Breast epithelium (tissue), 2 donors: ENCODE results near the genes GLTPD2, KIF1C, ZFP3 and ENSG00000286190.

DNA sequence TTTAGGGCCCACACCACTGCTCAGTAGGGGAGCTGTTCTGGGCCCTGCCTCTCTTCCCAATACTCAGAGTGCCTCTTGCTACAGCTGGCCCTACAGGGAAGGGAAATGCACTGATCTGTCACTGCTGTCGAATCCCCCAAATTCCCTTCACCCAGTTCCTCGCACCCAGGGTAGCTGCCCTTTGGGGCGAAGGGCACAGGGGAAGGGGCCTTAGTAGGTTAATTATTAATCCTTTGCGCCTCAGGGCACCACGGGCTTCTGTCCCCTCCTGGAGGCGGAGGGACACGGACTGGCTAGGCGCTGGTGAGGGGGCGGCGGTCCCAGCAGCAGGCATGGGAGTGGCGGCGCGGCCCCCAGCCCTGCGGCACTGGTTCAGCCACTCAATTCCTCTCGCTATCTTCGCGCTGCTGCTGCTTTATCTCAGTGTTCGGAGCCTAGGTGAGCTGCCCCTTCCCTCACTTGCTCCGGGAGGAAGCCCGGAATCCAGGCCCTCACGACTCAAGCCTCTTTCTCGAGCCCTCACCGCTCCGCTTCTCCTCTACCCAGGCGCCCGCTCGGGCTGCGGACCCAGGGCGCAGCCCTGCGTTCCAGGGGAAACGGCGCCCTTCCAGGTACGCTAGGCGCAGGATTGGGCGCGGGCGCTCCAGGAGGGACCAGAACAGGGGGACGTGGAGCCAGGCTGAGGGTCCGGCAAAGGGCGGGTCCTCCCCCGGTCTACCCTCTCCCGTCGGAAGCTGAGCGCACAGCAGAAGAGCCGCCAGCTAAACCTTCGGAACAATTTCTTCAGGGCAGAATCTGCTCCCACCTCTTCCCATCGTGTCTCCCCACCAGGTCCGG, at the start of gene GLTPD2:
TSS of gene GLTPD2 (plus strand) at position 285 of the 837 bp plus-strand sequence.
- PRO-cap: no peak
- RAMPAGE, long total RNA, 2 experiments: no peak in any of the 2 experiments

DNA sequence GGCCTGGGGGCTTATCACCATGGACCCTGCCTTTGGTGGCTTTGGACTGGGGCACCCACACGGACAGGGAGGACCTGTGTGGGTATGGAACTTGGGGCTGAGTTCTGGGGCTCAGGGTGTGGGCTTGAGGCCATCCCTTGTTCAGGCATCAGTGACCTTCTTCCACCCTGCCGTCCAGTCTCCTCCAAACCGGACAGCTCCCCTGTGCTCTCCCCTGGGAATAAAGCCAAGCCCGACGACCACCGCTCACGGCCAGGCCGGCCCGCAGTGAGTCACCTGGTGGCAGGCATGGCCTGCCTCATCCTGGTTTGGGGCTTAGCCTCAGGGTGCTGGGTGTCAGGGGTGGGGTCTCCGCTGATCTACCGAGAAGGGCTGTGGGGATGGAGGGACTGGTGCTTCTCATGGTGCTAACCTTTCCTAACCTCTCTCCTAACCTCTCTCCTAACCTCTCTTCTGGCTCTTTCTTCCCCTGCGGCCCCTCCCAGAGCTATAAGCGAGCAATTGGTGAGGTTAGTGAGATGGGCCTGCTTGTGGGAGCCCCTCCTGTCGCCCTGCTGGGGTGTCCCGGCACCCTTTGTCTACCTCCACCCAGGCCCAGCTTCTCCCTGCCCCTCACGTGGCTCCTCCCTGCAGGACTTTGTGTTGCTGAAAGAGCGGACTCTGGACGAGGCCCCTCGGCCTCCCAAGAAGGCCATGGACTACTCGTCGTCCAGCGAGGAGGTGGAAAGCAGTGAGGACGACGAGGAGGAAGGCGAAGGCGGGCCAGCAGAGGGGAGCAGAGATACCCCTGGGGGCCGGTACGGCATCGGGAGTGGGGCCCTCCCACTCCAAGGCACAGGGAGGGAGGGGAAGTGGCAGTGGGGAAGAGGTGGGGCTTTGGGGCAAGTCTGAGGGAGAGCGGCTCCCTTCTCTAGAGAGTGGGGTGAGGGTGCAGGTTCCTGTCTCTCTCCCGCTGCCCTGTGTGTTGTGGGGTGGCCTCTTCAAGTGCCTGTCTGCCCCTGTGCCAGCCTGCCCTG, 6.2 kb upstream of the C17orf107 start:
- PRO-cap: no peak
- RAMPAGE, long total RNA, 2 experiments: no peak in any of the 2 experiments

DNA sequence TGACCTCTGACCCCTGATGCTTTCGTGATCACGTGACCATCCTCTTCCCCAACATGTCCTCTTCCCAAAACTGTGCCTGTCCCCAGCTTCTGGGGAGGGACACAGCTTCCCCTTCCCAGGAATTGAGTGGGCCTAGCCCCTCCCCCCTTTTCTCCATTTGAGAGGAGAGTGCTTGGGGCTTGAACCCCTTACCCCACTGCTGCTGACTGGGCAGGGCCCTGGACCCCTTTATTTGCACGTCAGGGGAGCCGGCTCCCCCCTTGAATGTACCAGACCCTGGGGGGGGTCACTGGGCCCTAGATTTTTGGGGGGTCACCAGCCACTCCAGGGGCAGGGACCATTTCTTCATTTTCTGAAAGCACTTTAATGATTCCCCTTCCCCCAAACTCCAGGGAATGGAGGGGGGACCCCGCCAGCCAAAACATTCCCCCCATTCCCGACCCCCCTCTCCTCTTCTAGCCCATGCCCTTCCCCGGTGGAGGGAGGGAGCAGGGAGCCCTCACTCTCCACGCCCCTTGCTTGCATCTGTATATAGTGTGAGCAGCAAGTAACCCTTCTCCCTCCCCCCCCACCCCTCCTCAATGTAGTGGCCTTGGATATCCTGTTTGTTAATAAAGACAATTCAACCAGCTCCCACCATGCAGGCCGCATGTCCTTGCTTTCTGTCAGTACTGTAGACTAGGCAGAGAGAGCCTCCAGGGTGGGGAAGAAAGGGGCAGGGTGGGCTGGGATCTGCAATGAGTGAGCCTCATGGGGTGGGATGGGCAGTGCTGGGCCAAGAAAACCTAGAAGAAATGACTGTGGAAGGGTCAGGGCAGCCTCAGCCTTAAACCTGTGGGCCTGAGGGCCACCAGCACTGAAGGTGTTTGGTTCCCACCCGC, 1.7 kb upstream of the C17orf107 start:
- PRO-cap: no peak
- RAMPAGE, long total RNA, 2 experiments: no peak in any of the 2 experiments

DNA sequence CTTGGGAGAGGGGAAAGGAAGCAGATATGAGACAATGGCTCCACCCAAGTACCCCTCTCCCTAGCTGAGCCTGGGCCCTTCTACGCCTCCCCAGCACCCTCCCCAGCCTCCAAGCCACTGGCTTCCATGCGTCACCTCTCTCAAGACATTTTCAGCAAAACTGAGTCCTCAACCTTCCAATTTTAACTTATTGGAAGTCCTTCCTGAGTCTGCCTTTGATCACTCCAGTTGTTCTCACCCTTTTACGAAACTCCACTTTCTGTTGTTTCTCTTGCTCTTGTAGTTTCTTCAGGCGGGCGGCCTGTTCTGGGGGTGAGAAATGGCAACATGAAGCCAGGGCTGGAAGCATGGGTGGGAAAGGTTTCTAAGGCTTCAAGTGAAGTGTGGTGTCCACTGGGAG, 7.1 kb downstream of the SPAG7 start:
- PRO-cap: no peak
- RAMPAGE, long total RNA, 2 experiments: no peak in any of the 2 experiments

GRCh38 chr17:4997375-4998425, at the start of gene KIF1C:
KIF1C (plus strand) TSS chr17:4997950.
- PRO-cap: bidirectional peak, plus-strand start at chr17:4997667, minus-strand start at chr17:4997520; bidirectional peak, plus-strand start at chr17:4997950, minus-strand start at chr17:4997883
- RAMPAGE, long total RNA, 2 experiments: no peak in any of the 2 experiments

DNA sequence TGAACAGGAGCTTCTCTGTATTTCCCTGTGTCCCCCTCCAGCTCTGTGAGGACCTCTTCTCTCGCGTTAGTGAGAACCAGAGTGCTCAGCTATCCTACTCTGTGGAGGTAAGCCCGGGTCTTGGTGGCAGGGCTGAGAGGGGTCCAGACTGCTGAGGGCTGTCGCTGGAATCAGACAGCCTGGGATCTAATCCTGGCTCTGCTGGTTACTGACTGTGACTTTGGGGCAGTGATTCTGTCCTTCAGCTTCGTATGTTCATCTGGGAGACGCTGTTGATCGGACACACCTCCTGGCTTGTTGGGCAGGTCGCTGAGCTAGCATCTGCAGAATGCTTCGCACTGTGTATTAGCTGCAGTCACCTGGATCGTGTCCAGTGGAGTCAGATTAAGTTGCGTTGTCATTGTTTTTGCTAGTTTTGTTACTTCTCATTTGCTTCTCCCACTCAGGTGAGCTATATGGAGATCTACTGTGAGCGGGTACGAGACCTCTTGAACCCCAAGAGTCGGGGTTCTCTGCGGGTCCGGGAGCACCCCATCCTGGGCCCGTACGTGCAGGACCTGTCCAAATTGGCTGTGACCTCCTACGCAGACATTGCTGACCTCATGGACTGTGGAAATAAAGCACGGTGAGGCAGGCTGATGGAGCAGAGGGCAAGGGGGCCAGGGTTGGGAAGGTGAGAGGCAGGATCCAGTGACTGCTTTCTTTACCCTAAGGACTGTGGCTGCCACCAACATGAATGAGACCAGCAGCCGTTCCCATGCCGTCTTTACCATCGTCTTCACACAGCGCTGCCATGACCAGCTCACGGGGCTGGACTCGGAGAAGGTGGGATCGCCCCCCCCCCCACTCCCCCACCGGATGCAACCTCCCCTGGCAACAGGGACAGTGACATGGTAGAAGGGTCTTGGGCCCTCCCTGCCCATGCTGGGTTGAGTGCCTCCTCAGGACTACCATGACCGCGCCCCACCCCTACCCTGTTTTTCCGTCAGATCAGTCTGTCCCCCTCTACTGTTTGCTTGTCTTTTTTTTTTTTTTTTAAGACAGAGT, 4.6 kb downstream of the KIF1C start:
- PRO-cap: no peak
- RAMPAGE, long total RNA, 2 experiments: no peak in any of the 2 experiments

DNA sequence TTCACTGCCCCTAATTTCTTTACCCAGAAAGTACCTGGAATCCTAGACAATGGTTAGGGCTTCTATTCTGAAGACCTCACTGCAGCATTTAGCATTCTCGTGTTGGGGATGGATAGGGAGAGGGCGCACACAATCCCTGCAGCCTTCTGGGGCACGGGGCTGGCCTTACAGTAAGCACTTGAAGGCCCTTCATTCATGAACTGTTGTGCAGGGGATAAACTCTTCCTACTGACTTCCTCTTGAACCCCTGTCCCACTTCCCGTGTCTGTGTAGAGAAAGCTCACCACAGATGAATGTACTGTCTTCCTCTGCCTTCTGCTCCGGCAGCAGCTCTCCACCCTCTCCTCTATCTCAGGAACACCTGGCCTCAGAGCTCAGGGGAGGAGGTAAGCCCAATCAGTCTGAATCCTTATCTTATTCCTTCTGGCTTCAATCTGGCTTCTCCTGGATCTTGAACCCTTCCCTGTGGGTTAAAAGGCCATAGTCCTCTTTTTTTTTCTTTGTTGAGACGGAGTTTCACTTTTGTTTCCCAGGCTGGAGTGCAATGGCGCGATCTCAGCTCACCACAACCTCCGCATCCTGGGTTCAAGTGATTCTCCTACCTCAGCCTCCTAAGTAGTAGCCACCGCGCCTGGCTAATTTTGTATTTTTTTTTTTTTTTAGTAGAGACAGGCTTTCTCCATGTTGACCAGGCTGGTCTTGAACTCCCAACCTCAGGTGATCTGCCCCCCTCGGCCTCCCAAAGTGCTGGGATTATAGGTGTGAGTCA, 7.0 kb upstream of the SLC52A1 start:
- PRO-cap: no peak
- RAMPAGE, long total RNA, 2 experiments: no peak in any of the 2 experiments

- PRO-cap: bidirectional peak, plus-strand start at chr17:5078467, minus-strand start at chr17:5078151
- RAMPAGE, long total RNA, 2 experiments: start-site peak on the plus strand in 2 of 2 experiments, at chr17:5078230-5078531 at its widest, 26 to 244 reads per replicate
These were observed at the start of gene ZFP3 for GRCh38 chr17:5077736-5078875. ZFP3 (plus strand) TSS chr17:5078467.

DNA sequence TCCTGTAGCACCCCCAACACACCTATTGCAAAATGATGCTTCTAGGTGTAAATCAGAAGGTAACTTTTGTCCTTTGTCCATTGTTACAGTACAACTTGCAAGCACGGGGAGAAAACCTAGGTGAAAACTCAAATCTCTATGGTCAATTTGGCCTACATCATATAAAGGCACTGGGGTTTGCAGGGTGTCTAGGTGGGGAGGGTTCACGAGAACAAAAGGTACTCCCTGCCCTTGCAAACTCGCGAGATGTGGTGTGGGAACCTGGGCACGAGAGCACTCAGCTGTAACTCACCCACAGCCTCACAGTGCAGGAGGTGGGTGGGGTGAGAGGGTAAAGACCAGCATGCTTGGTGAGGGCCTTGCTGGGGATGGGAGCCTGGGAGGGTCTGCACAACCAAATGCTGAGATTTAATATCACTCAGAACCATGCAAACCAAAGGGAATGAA, 18.4 kb upstream of the ZNF594 start:
- PRO-cap: no peak
- RAMPAGE, long total RNA, 2 experiments: no peak in any of the 2 experiments

DNA sequence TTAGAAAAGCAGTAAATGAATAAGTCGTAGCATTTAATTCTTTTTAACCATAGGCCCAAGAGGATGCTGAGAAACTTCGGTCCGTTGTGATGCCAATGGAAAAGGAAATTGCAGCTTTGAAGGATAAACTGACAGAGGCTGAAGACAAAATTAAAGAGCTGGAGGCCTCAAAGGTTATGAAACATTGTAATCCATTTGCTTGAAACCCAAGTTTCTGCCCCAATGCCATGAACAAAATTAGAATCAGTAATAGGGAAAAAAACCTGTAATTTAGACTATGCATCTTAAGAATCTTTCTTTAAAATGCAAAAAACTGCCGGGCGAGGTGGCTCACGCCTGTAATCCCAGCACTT, 55.9 kb downstream of the RABEP1 start:
- PRO-cap: no peak
- RAMPAGE, long total RNA, 2 experiments: no peak in any of the 2 experiments

GRCh38 chr17:5361099-5361995, 58.1 kb downstream of the NUP88 start:
- PRO-cap: no peak
- RAMPAGE, long total RNA, 2 experiments: no peak in any of the 2 experiments

GRCh38 chr17:5434706-5435531, 4.0 kb downstream of the C1QBP start:
- PRO-cap: no peak
- RAMPAGE, long total RNA, 2 experiments: no peak in any of the 2 experiments

- PRO-cap: unidirectional peak, minus-strand start at chr17:5501006
- RAMPAGE, long total RNA, 2 experiments: no peak in any of the 2 experiments
These were observed at the start of gene ENSG00000286190 for GRCh38 chr17:5500677-5501461. ENSG00000286190 (minus strand) TSS chr17:5501006.

DNA sequence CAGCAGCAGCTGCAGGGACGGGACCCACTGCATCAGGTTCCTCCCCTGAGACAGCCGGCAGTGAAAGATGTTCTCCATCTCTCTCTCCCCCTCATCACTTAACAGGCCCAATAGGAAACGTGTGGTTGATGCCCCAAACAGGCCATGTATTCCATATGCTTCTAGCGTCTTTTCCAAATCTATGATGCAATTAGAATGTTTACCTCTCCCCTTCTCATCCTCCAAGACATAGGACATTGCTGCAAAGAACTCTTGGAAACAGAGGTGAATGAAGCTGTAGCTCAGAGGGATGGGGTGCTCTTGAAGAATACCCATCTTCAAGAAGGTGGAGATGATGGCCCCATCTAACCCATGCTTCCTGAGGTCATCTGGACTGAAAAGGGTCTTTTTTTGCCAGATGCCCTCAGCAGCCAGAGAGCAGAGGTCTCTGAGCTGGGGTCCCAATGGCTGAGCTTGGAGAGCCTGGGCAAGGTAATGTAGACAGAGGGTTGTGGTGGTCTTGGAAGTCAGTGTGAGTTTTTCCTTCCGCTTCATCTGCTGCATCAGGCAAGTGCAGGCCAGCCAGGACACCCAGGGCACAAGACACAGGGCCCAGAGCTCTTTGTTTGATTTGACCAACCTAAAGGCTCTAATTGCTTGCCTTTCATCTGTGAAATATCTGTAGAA, 25.6 kb downstream of the NLRP1 start:
- PRO-cap: no peak
- RAMPAGE, long total RNA, 2 experiments: no peak in any of the 2 experiments

DNA sequence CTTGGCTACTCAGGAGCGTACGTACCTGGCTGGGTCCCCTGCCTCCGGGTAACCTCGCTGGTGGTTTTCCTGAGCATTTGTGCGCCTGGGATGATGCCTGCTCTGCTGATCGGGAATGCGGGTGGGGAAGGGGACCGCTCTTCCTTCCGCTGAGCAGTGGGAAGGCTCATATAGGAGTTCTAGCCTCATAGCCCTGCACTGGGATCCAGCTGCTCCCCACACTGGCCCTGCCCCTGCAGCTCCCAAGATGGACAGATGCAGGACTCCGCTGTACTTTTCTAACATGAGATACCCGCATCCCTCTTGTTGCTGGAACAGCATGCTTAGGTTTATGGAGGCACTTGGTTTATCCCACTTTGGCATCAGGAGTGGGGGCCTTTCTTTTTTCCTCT, 1.1 kb downstream of the WSCD1 start:
- PRO-cap: no peak
- RAMPAGE, long total RNA, 2 experiments: no peak in any of the 2 experiments

DNA sequence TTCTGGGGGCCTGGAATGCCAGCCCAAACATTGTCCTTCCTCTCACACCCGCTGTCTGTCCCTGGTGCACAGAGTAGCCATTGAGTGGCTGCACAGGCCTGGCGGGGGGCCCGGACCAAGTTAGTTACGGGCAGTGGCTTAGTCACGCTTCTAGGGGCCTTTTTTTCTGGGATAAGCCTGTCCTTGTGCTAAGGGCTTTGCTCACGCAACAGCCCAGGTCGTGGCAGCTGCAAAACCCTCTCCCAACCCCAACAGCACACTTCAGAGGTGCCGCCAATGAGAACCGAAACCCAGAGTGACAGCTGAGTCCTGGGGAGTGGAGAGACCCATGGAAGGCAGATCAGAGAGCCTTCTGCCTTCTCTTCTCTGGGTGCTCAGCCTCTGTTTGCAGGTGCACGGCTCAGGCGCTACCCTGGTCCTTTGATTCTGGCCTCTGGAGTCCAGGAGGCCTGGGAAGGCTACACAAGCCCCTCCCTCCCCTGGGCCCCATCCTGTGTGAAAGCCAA, 9.0 kb downstream of the WSCD1 start:
- PRO-cap: no peak
- RAMPAGE, long total RNA, 2 experiments: no peak in any of the 2 experiments

GRCh38 chr17:6231684-6232521, 161.7 kb downstream of the WSCD1 start:
- PRO-cap: no peak
- RAMPAGE, long total RNA, 2 experiments: no peak in any of the 2 experiments

DNA sequence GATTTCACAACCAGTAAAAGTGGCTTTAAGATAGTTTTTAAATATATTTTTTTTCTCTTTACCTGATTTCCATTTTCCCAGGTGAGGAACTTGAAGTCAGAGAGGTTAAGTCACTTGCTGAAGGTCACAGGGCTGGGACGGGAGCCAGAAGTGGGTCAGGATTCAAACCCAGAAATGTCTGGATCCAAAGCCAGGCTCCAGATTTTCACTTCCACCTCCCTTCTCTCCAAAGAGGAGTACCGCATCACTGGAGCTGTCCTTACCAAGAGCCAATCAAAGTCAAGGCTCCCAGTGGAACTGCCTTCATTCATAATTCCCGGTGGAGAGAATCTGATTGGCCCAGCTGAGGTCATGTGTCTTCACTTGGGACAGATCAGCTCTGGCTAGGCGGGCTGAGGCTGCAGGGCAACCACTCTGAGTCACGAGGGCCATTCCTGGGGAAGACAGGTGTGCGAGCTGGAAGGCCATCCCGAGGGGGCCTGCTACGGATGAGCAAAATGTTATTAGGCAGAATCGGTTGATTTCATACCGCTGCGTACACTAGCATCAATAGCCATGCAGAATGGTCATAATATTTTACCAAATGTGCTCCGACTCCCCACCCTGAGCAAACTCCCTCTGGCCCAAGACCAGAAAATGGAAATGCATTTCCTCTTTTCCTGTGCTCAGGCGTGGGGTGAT, 111.3 kb downstream of the AIPL1 start:
- PRO-cap: no peak
- RAMPAGE, long total RNA, 2 experiments: no peak in any of the 2 experiments

DNA sequence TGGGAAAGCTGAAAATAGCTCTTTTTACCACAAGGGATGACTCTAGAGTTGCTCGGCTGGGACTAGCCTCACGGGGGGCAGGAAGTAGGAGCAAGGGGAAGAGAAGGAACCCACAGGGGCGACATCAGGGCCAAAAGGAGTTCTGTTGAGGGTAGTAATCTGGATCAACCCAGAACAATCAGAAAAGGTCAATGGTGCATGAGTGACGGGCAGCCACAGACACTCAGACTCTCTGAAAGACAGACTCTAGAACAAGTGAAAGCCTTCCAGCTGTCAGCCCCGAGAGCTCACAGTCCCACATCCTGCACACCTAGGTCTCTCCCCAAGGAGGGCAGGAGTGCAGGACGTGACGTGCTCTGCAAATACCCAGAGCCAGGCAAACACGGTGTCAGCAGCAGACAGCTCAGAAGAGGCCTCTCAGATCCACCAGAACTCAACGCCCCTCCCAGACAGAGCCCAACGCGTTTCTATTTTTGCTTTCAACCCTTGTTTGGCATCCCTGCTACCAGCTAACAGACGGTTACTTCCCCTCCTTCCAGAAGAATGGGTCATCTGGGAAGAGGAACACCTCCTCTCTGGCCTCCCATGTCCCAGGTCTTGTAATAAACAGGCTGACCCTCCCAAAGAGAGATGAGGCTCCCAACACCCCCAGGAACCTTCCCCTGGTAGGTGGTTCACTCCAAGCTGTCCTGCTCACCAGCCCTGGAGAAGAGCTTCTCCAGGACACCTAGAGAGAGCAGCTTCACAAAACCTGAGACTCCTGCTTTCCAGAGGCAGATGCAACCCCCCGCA, 7.7 kb downstream of the PITPNM3 start:
- PRO-cap: no peak
- RAMPAGE, long total RNA, 2 experiments: no peak in any of the 2 experiments

DNA sequence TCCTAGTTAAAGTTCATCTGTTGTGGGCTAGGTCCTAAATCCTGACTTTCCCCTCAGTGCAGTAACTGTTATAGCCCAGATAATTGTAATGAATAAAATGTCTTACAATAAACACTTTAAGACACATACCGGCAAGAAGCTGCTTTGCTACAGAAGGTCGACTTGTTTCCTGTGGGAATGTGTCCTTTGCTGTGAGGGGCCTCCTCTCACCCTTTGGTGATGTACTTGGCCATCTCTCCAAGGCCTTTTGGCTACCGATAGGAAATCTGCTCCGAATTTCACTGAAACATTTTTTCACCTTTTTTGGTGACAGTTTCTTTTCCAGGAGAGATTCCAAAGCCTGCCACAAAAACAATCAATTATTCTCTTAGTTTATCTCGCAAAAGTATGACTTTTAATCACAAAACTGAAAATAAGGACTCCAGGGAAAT, 19.8 kb downstream of the KIAA0753 start:
- PRO-cap: no peak
- RAMPAGE, long total RNA, 2 experiments: no peak in any of the 2 experiments